Measurements from ENCODE around the genes SLC39A5, IL23A and GLS2.

DNA sequence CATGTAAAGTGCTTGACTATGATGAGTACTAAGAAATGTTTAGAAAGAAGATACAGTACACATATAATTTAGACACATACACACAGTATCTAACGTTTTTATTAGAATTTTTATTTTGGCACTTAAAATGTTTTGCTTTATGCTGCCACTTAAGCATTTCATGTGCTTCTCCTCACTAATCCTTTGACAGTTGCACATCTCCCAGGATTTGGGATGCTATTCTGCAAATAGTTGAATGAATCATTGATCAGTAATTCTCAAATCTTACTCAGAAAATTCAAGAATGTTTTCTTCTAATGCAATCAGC lies 2.3 kb upstream of the BLOC1S1 start:
- RRBS: no CpG with 5 or more reads among the region's 1 CpG

DNA sequence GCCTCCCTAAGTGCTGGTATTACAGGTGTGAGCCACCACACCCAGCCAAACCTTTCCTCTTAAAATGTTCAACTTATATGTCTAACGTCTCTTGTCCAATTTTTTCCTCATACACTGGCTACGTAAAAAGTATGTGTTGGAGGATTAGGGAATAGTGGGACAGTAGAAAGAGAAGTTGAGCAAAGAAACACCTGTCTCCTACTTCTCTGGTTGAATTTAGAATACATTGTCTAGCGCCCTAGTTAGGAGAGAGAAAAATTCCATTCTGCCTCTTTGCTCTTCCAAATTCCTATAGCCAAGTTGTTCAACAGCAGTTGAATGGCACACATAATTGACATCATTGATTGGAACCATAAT lies 34.7 kb downstream of the GDF11 start:
- RRBS: no CpG with 5 or more reads among the region's 3 CpGs

- RRBS: no CpG with 5 or more reads among the region's 8 CpGs
Observed at GRCh38 chr12:55933208-55934028, 2.5 kb downstream of the DGKA start.

GRCh38 chr12:55939679-55940936 lies 9.1 kb downstream of the DGKA start:
- RRBS: 22% methylated on average over 6 of the region's 26 CpGs

DNA sequence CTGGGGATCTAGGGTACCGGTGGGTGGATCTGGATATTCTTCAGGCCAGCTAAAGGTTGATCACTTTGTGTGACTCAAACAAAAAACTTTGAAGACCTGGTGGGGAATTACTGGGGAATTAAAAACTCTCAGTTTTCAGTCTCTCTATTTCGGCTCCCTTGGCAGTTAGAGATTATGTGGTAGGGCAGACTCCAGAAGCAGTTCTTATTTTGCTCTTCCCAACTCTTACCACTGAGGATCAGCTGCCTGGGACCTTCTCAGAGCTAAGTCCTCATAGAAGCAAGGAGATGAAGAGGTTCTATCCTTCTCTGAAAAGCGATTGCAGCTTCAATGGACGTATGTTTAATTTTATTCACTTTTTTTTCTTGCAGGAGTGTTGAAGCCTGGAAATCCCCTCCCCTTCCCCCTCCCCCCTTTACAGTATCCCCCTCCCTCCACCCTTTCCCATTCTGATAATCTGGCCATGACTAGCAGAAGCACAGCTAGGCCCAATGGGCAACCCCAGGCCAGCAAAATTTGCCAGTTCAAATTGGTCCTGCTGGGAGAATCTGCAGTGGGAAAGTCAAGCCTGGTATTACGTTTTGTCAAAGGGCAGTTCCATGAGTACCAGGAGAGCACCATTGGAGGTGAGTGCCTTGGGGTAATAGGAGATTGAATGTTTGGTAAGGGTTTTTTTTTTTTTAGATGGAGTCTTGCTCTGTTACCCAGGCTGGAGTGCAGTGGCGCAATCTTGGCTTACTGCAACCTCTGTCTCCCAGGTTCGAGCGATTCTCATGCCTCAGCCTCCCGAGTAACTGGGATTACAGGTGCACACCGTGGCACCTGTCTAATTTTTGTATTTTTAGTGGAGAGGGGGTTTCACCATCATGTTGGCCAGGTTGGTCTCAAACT lies 10.3 kb upstream of the SUOX start:
- RRBS: no CpG with 5 or more reads among the region's 10 CpGs

GRCh38 chr12:55989919-55990159 lies 7.2 kb upstream of the SUOX start:
- RRBS: no CpG with 5 or more reads among the region's 6 CpGs

GRCh38 chr12:55990457-55991292 lies 6.4 kb upstream of the SUOX start:
- RRBS: no CpG with 5 or more reads among the region's 7 CpGs

DNA sequence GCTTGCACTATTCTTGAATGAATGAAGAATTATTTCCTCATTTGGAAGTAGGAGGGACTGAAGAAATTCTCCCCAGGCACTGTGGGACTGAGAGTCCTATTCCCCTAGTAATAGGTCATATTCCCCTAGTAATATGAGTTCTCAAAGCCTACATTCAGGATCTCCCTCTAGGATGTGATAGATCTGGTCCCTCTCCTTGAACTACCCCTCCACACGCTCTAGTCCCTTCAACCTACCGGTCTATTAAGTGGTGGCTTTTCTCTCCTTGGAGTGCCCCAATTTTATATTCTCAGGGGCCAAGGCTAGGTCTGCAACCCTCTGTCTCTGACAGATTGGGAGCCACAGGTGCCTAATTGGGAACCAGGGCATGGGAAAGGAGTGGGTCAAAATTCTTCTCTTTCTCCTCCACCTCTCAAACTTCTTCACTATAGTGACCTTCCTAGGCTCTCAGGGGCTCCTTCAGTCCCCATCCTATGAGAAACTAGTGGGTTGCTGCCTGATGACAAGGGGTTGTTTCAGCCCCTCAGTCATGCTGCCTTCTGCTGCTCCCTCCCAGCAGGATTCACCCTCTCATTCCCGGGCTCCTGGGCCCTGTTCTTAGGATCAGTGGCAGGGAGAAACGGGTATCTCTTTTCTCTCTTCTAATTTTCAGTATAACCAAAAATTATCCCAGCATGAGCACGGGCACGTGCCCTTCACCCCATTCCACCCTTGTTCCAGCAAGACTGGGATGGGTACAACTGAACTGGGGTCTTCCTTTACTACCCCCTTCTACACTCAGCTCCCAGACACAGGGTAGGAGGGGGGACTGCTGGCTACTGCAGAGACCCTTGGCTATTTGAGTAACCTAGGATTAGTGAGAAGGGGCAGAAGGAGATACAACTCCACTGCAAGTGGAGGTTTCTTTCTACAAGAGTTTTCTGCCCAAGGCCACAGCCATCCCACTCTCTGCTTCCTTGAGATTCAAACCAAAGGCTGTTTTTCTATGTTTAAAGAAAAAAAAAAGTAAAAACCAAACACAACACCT lies 5.5 kb upstream of the RPS26 start:
- RRBS: no CpG with 5 or more reads among the region's 6 CpGs

- RRBS: no CpG with 5 or more reads among the region's 6 CpGs
Observed at GRCh38 chr12:56082527-56083580, 2.9 kb downstream of the ERBB3 start.

- RRBS: no CpG with 5 or more reads among the region's 8 CpGs
Observed at GRCh38 chr12:56112815-56113805, 3.3 kb upstream of the RPL41 start.

GRCh38 chr12:56118713-56119158 lies 670 bp downstream of the ZC3H10 start:
- RRBS: no CpG with 5 or more reads among the region's 10 CpGs

DNA sequence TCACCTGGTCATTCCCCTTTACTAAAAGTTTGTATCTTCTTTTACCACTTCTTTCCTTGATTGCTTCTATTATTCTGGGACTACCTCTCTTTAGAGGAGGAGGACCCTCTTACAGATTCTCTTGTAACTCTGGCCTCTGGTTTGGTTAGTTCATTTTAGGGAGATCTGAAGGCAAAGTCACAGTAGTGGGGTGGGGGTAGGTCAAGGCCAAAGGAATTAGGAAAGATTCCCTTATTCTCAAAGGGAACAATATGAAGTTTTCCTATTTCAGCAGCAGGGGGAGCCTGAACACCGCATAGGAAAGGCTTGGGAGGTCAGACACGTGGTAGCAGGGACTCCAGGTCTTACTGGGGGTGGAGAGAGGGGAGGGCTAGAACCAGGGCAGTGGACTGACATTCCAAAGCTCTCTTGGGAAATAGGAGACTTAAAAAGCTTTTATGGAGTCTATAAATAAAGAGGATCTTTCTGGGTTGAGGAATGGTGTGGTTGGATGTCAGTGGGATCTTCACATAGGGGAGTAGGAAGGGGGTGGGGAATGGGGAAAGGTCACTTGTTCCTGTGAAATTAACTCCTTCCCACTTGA lies 1.3 kb downstream of the ZC3H10 start:
- RRBS: no CpG with 5 or more reads among the region's 2 CpGs

- RRBS: no CpG with 5 or more reads among the region's 5 CpGs
Observed at GRCh38 chr12:56196786-56197147, 7.5 kb upstream of the SMARCC2 start.

GRCh38 chr12:56229994-56230215 lies at the start of gene SLC39A5:
TSS of gene SLC39A5 (plus strand) at chr12:56230051.
- RRBS: no CpG with 5 or more reads among the region's 2 CpGs

DNA sequence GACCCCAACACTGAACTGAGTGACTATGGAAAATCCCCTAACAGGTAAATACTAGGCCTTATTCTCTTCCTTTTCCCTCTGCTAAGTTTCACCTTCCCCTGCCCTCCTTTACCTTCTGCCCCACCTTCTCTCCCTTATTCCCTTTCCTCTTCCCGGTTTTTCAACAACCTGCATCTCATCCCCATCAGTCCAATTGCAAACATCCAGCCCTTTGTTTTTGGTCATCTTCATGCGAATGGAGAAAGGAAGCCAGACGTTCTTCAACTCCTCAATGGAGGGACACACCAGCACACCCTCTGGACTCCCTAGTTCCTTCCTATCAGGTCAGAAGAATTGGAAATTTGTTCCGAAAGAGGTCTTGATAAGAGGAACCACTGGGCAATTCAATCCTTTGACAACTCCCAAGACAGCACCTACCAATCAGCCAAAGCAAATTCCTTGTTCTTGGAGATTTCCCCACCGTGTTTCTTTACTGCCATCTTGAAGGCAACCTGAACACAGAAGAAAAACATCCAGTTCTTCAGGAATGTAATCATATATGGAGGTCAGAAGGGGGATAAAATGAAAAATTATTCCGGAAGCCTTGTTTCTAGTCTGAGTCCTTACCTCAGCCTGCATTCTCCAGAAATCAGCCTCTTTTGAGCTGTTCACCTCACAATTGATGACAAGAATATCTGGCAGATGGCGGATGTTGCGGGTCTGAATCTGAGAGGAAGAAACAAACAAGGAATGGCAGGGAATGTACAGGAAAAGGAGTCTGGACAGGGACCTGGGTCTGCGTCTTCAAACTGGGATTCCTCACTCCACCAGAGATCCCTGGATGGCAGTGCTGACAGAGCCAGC lies 7.3 kb upstream of the CNPY2 start:
- RRBS: no CpG with 5 or more reads among the region's 9 CpGs

GRCh38 chr12:56338562-56339192 lies at the start of gene IL23A:
TSS of gene IL23A (plus strand) at chr12:56338884.
- RRBS: no CpG with 5 or more reads among the region's 8 CpGs

- RRBS: 4% methylated on average over 17 of the region's 63 CpGs
Observed at GRCh38 chr12:56487349-56488460, at the start of gene GLS2. TSS of gene GLS2 (minus strand) at chr12:56488161.

- RRBS: no CpG with 5 or more reads among the region's 1 CpG
Observed at GRCh38 chr12:56714577-56714925, 10.5 kb downstream of the NACA start.

GRCh38 chr12:56715492-56716471 lies 9.3 kb downstream of the NACA start:
- RRBS: no CpG with 5 or more reads among the region's 14 CpGs

DNA sequence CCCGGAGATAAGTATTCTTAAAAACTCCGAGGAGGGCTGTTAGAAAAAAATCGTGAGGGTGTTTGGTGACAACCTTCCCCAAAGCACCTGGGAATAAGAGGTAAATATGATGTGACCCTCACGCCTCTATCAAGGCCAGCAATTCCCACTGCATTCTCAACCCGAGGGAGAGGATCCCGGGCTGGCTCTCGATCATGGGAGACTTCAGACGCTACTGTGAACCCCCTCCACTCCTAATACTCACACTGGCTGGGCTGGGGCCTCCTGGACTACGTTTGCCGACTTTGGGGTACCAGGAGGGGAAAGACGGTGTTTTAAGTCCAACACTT lies 553 bp downstream of the NACA start:
- RRBS: 6% methylated on average over 1 of the region's 11 CpGs